ENCODE measurements around a stretch of chr4.

DNA sequence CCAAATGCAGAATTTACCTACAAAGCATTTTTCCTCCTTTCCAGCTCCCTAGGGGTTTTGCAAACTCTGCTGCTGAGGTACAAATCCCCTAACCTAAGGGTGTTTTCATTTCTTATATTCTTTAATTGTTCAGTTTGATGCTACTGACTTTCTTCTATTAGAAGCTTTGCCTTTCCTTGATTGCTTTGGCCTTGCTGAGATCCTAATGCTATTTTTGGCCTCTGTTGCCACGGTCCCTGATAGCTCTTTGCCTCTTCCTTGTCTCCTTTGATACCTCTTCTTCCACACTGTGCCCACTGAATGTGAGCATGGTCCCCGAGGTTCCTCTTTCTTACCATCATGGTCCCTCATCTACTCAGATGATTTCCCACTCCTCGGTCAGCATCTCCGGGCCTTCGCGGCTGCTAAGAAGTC, 23.9 kb downstream of the ENPP6 start:
- PRO-cap = no peak

- PRO-cap = no peak
These were observed 63.6 kb upstream of the ENPP6 start for GRCh38 chr4:184281271-184281770.

GRCh38 chr4:184351782-184352361, 122.5 kb downstream of the IRF2 start:
- PRO-cap = no peak

- PRO-cap = no peak
These were observed 91.0 kb downstream of the IRF2 start for GRCh38 chr4:184383446-184383650.

DNA sequence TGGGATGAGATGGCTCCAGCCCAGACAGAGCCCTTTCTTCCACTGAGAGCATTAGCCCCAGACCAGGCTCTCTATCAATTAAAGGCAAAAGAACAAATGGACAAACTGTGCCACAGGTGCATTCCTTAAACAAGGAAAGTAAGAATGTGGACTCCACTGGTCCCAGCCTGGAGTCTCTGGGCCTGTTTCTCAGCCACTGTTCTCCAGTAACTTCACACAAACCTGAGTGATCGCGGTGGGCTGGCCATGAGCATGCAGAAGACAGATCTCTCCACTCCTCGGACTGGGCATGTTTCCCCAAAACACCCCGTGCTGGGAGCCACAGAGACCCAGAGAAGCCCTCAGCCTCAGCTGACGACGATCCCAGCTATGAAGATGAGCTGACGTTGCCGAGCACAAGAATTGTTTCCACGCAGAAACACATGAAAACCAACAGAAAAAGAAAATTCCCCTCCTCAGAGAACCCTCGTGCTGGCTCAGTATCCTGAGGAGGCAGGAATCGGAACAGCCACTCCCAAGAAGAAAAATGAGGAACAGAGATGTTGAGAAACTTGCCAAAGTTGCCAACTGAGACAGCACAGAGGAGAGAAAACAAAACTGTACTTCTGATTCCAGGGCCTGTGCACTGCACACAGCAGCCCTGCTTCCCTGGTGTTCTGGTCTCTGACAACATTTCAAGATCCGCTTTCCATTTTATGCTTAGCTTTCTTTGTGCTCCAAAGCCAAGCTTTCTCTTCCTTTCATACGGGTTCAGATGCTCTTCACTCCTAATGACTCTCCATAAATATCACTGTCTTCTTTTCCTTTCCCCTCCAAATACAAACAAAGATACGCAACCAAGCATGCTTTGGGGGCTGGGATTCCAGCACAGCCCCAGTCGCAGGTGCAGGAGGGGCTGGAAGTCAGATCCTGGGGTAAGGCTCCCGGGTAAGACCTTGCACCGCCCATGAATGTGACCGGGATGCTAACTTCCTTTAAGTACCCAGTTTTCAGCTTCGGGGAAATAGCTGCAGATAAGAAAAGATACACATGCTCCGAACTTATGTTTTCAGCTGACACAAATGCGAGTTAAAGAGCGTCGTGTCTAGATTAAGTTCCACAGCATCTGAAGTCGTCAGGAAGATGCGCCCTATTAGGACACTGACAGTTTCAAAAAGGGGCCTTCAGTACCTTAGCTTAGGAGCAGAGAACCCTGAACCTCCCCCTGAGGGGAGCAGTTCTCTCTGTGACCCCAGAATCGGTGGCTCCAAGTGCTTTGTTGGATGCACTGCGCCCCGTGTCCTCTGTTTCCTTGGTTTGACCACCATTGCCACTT, 81.3 kb downstream of the IRF2 start:
- PRO-cap = bidirectional peak, plus-strand start at position 602 of the sequence, minus-strand start at position 371 of the sequence

GRCh38 chr4:184398761-184399501, 75.4 kb downstream of the IRF2 start:
- PRO-cap = no peak

- PRO-cap = no peak
These were observed 61.6 kb downstream of the IRF2 start for GRCh38 chr4:184412649-184413236.

DNA sequence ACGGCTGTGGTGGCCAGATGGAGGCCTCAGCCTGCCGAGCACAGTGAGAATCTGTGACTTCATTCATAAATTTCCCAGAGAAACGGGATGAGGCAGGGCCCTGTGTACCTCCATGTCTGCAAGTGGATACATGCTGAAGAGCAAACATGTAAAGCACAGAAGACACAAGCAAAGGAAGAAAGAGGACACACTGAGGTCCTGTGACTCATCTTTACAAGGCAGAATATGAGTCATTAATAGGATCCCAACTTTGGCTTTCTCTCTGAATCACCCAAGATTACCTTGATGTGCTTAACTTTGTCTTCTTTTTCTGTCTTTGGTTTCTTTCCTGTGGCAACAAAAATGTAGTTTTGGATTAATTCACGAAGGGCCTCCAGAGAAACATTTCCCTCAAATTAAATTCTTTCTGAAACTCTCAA, 56.5 kb downstream of the IRF2 start:
- PRO-cap = no peak

- PRO-cap = no peak
These were observed 60.1 kb upstream of the IRF2 start for GRCh38 chr4:184534160-184535155.

DNA sequence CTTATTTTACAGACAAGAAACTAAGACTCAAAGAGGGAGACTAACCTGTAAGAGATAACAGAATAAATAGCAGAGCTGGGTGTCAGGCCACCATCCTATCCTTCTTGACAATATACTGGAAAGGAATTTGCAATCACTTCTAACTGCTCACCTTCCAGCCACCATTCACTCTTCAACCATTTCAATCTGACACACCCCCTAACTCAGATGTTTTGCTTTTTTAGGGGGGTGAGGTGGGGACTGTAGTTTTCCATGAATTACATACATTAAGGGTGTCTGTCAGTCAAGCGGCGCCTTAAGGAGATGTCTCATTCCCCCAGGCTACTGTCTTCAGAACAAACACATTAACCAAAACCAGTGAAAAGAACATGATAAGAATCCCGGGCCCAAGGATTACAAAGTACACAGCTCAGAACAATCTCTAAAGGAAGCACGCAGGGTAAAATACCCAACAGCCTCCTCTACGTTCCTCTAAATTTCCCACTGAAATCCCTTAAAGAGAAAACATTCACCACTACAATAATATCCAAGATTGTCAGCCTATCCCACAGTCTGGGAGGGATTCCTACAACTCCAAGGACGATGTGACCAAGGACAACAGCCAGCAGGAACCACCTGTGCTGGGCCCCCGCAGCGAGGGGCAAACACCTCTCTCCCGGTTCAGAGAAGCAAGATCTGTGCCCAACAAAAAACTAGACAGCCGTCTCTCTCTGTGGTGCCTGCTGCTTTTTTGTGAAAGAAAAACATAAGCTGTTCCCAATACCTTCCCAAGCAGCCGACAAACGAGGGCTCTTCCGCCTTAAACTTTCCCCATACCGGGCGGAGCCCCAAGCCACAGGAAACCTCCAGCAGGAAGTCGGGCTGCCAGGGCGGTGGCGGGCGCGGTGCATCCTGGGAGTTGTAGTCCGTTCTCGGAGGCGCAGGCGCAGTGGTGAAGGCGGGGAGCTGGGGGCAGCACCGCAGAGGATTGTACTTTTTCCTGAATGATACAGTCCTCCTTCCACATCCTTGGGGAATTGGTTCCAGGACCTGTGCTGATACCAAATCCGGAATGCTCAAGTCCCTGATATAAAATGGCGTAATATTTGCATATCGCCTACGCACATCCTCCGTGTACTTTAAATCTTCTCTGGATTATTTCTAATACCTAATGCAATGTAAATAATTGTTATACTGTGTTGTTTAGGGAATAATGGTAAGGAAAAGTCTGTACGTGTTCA, 62.8 kb upstream of the IRF2 start:
- PRO-cap = bidirectional peak, plus-strand start at position 931 of the sequence, minus-strand start at position 780 of the sequence

DNA sequence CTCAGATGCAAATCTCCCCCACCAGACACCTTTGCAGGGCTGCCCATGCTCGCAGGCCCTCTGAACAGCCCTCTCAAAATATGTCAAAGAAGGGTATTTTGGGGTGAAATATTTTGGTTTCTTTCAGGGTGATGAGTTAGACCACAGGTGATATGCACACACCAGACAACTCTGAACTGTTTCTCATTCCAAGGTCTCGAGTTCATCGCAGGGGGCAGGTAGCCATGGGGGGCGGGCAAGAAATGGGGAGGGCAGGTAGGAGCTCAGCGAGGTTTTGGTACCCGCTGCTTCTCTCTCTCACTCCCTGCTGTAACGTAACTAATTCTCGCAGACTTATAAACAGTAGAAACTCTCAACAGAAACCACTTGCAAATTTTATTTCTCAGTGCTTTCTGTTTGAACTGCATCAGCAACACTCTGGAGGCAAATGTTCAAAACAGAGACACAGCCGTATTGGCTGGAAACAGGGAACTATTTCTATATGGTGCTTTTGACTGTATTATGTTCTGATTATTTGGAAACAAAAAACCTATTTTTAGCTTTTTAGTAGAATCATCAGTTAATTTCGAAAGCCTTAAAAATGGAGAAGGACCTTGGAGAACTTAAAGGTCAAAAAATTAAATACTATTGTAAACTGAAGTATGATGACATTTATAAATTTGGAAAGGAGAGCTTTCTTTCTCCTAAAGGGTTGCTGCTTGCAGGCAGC, 32.1 kb downstream of the CASP3 start:
- PRO-cap = no peak

DNA sequence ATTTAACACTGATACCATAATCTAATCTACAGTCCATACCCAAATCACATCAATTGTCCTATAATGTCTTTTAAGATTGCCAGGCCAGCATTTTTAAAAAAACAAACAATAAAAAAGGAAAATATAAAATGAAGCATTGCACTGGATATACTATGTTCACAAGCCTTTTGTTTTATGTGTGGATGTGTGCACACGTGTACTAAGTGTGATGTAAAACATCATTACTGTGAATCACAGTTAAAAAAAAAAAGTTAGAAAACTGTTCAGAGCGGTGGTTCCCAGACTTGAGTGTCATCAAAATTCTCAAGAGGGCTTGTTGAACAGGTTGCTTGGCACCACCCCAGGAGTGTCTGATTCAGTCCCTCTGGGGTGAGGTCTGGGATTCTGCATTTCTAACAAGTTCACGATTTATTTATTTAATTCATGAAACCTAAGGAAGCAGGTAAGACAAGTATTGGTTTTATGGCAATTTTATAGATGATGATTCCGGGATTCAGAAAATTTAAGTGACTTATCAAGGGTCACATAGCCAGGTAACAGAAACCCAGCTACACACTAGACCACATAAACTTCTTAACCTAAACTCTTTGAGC, 1.8 kb downstream of the CENPU start:
- PRO-cap = unidirectional peak, plus-strand start at position 358 of the sequence

GRCh38 chr4:184752610-184752959, 18.7 kb upstream of the CENPU start:
- PRO-cap = no peak

GRCh38 chr4:184782698-184783305, 43.0 kb downstream of the ACSL1 start:
- PRO-cap = no peak

GRCh38 chr4:184784384-184785034, 41.3 kb downstream of the ACSL1 start:
- PRO-cap = no peak

DNA sequence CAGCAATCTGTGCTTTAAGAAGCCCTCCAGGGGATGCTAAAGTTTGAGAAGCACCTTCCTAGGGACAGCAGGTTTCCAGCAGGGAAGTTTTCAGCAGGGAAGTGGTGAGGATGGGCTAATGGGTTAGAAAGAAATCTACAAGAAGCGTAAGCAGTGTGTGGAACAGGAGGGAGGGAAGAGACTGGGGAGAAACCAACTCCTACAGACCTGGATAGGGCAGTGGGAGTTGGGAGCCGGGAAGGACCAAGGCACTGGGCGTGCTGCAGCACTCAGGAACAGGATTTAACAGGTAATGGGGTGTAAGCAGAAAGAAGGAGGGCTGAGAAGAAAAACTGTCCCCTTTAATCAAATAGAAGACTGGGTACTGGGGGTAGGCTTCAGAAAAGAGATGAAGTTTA, 34.3 kb downstream of the ACSL1 start:
- PRO-cap = no peak

GRCh38 chr4:184792401-184792898, 33.3 kb downstream of the ACSL1 start:
- PRO-cap = no peak

GRCh38 chr4:184805995-184806677, 19.6 kb downstream of the ACSL1 start:
- PRO-cap = no peak

DNA sequence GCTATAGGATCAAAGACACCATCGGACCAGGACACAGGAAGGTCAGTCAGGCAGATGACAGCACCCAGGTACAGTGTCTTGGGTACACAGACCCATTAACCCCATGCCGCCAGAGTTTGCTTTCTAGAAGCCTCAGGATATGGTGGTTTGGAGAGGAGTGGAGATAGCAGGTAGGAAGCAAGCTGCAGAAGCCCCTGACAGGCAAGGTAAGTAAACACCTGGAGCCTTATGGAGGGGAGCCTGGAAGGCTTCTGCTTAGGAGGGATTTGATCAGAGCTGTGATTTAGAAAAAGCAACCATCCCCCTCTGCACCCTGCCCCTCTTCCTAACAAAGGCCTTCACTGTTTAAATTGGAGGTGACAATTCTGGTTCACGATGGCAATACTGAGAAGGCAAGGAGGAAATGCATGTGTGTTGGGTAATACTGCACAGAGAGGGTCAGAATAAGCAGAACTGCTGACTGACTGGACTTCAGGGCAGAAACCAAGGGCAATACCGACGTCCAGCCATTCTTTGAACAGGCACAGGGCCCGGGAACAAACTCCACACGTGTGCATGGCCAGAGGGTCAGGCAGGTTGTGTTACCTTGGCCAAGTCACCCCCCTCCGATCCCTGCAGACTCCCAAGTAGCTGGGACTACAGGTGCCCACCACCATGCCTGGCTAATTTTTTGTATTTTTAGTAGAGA, 6.1 kb downstream of the ACSL1 start:
- PRO-cap = no peak

GRCh38 chr4:184838610-184839352, 13.0 kb upstream of the ACSL1 start:
- PRO-cap = no peak